ENCODE measurements around a stretch of chr20.

DNA sequence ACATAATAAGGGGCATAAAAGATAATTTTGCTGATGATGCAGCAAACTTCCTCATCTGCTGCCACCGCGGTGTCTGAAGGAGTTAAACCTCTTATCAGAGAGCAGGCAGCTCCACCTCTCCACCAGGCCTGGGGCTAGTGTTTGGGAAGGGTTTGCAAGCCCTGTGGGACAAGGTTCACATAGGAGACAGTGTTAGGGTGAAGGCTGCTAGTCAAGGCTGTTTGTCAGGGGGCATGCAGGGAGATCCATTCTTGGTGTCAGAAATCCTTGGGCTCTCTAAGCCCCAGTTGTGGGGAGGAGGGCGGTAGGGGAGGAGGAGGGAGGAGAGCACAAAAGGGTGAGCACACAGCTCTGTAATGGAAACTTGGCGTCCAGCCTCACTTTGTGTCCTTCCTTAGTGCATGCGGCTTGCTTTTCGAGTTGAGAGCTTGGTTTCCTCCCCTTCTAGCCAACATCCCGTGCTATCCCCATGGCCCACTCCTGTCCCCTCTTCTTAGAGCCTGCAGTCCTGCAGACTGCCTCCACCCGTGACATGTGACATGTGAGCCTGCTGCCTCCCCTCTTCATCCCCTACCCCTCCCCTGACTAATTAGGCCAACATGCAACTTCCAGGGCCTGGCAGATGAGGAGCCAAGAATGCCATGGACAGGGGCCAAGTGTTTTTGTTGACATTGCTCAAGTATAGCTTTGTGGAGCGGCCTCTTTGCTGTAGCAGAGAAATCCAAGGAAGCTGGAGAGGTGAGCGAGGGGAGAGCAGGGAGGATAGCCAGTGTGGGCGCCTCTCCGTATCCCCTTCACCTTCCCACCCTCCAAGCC lies 63.1 kb downstream of the SLC24A3 start:
- PRO-cap, result no peak

GRCh38 chr20:19284270-19285043 lies 72.0 kb downstream of the SLC24A3 start:
- PRO-cap, result no peak

GRCh38 chr20:19331716-19332309 lies 119.4 kb downstream of the SLC24A3 start:
- PRO-cap, result no peak

DNA sequence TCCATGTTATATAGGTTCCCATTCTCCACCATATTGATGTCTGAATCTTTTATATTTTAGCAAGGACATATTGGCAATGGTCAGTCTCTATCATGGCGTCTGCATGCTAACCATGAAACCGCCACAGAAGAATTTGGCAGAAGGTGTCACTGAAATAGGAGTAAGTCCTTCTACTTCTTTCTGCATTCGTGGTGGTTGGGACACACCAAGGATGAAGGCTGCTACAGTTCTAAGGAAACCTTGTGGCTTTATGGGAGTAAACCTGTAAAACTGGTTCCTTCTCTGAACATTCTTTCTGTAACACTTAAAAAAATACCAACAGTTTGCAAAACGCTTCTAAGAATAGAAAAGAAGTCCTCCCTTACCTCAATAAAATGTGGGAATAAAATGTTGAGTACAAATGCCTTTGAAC lies 195.3 kb downstream of the SLC24A3 start:
- PRO-cap, result no peak

- PRO-cap, result no peak
Observed at GRCh38 chr20:19658097-19658727, 99.8 kb upstream of the RIN2 start.

GRCh38 chr20:19690929-19691674 lies 67.0 kb upstream of the RIN2 start:
- PRO-cap, result no peak

DNA sequence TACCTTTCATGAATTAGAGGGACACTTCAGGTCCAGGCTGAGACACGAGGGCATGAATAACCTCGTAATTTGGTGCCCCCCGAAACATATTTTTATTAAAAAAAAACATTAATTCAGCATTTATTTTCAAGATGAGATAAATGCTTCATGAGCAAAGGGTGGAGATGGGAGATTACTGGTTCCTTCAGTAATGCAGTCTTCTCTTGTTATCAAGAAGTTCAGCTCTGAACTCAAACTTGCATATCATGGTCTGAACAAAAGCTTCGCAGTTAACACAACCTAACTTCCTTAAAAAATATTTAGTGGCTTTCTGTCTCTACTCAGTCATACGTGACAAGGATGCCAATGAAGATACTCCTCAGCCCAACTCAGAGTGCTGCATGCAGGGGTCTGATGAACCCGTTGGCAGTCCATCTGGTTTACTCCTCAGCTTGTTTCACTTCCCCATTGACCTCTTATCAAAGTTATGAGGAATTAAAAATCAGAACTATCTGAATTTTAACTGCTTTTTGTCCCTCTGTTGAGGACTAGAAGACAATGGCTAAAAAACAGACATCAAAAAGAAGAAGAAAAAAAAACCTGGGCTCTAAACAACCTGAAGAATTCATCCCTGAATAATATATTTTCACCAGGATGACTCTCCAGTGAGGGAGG lies 56.7 kb upstream of the RIN2 start:
- PRO-cap, result no peak

GRCh38 chr20:19756641-19756886 lies 1.5 kb upstream of the RIN2 start:
- PRO-cap, result no peak

DNA sequence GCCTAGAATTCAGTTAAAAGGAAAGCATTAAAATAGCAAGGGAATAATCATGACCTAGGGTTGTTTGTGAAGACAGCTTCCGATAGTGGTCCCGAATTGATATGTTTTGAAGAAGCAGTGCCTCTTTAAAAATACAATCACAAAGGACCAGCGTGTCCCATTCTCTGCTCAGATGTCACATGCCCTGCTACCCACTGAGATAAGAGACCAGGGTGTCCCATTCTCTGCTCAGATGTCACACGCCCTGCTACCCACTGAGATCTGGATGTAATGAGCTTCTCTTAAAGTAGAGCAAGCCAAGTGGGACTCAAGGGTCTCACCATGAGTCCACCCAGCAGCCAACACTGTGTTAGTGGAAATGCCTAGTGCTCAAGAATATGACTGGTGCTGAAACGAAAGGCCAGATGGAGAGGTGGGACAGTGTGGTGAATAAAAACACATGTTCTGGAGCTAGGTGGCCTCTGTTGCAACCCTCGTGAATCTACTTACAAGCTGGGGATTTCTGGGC lies 22.2 kb downstream of the RIN2 start:
- PRO-cap, result no peak

DNA sequence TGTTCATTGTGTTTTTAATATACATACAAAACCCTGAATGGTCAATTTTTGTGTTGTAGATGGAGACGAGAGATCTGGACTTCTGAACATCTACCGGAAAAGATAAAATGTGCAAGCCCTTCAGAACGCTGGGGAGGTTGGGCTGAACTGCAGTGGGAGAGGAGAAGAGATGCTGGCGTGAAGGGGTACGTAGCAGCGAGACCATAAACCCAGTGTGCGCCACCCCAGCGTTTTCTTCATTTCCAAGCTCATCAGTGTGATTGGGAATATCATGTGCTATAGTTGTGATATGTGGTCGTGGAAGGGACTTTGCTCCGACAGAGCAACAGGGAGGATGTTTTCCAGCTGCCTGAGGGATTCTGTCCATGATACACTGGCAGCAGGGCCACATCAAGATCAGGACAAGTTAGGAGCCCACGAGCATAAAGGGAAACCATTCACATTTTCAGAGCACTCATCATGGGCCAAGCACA lies 41.5 kb downstream of the RIN2 start:
- PRO-cap, result no peak

GRCh38 chr20:19976330-19976514 lies 40.9 kb upstream of the NAA20 start:
- PRO-cap, result no peak

DNA sequence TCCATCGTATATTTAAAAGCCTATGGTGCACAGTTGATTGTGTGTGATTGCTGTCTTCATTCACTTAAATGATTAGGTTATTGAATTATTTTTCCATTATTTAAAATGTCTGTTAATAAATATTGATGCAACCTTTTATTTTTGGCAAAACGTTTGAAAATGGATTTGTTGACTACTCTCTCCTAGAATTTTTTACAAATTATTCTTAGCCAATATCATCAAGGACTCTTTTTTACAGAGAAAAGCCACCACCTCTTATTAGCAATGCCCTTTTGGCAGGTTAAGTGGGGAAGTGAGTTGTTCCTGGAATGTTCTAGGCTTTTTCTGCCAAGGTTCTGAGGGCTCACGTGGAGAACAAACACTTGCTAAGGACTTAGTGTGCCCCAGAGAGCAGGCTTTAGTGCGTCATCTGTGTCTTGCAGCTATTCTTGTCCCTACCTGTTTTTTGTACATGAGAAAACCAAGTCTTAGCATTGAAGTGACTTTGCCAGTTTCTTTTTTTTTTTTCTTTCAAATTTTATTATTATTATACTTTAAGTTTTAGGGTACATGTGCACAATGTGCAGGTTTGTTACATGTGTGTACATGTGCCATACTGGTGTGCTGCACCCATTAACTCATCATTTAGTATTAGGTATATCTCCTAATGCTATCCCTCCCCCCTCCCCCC lies 33.5 kb downstream of the CFAP61 start:
- PRO-cap, result no peak

GRCh38 chr20:20215903-20216703 lies 151.8 kb upstream of the INSM1 start:
- PRO-cap, result no peak

DNA sequence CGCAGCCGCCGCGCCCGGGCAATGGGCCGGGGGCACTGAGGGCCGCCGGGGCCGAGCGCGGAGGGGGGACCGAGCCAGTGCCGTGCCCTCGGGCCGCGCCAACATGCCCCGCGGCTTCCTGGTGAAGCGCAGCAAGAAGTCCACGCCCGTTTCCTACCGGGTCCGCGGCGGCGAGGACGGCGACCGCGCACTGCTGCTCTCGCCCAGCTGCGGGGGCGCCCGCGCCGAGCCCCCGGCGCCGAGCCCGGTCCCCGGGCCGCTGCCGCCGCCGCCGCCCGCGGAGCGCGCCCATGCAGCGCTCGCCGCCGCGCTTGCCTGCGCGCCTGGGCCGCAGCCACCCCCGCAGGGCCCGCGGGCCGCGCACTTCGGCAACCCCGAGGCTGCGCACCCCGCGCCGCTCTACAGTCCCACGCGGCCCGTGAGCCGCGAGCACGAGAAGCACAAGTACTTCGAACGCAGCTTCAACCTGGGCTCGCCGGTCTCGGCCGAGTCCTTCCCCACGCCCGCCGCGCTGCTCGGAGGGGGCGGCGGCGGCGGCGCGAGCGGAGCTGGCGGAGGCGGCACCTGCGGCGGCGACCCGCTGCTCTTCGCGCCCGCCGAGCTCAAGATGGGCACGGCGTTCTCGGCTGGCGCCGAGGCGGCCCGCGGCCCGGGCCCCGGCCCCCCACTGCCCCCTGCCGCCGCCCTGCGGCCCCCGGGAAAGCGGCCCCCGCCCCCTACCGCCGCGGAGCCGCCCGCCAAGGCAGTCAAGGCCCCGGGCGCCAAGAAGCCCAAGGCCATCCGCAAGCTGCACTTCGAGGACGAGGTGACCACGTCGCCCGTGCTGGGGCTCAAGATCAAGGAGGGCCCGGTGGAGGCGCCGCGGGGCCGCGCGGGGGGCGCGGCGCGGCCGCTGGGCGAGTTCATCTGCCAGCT lies 518 bp downstream of the INSM1 start:
- PRO-cap, result no peak

DNA sequence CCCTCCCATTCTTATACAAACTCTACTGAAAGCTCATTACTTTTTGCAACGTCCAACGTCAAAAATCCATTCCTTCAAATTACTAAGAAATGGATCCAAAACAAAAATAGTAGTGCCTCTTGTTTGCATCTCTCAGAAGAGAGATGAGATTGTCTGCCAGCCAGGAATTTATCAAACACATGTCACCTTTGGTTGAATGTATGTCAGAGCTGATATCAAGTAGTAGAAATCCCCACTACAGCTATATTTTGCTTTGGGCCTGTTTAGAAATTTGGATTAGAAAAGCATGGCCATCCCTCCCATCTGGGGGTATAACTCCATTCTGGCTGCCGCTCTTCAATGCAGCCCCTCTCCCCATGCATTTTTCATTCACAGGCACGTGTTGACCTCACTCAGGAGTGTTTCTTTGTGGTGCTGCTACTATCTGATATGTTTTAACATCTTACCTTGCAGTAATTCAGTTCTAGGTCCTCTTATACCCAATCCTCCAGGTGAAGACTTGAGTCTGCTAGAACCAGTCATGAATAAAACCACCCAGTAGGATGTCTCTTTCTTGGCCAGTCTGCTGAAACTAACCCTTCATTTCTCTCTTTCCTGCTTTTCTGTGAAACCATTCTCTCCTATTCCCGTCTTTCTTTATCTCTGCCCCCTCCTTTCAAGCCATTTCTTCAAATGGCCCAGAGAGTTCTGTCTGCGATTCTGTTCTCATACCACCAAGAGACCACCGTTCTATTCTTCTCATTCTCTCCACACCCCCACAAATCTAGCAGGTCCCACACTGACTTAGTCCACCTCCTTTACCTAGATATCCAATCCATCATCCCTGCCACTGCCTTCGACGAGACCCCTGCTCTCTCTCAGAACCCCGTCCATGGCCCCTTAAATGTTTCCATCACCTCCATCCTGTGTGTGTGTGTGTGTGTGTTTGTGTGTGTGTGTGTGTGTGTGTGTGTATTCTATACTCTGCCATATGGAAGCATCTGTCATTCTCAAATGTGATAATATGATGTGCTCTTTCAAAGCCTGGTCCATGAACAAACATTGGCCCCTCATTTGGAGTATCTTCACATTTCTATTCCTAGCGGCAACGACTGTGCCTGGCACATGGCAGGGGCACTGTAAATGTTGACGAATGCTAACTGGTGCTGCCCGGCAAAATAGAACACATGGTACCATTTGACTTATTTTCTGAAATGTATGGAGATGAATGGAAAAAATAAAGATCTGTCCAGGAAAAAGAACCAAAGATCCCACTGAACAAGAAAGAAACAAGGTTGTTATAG lies 100.6 kb downstream of the INSM1 start:
- PRO-cap, result no peak

- PRO-cap, result no peak
Observed at GRCh38 chr20:20488941-20489573, 121.2 kb downstream of the INSM1 start.

- PRO-cap, result no peak
Observed at GRCh38 chr20:20494771-20495525, 127.0 kb downstream of the INSM1 start.

DNA sequence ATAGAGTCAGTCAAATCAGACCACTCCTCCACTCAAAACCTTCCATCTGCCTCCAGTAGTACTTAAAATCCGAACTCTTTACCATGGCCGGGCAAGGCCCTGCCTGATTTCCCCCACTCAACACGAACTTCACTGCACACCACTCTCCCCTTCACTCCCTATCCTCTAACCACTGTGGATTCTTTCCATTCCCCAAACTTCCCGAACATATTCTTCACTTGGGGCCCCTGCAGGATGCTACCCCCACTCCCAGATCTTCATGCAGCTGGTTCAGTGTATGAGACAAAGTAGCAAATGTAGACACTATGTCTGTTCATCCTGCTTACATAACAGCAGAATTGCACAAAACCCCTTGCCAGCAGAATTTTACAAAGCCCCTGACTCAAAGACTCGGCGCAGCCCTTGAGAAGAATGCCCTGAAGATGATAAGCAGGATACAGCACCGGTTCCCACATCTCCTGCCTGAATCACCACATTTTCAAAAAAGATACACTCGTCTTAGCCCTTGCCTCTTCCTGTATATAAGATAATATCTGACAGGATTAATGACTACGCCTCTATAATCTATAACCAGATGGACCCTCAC lies 29.0 kb downstream of the RALGAPA2 start:
- PRO-cap, result no peak

DNA sequence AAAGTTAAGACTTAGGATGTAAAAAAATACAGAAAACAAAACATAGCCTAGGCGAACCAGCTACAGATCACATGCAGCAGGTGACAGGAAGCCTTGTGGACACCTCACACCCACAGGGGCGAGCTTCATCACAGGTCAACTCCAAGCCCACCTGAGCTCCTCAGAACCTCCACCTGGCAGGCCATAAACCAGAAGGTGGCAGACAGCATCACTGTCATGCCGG lies 1.1 kb downstream of the RALGAPA2 start:
- PRO-cap, result no peak

DNA sequence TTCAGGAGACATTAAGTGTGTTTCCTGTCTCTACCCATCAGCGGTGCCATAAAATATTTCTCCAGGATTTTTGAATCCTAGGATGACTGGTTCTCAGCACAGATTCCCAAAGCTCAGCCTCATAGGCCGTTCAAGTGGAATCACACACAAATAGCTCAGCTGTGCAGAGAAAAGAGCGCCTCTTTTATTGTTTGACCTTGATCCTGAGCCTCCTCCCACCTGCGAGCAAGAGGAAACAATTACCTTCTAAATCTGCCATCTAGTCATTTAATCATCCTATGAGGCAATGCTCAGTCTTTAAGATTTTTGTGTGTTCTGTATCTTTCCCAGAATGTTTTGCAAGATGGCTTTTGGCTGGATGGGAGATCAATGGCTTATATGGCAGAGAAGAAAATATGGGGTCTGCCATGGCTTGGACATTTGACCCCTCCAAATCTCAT lies 31.9 kb upstream of the RALGAPA2 start:
- PRO-cap, result no peak

Measured in left common carotid artery plus branches (tissue), 1 donor.